Retinal pigment epithelial cell (primary cell): ENCODE measurements around the genes RPL27, PPY, NAGS and LSM12.

GRCh38 chr17:42894297-42894990 lies 6.2 kb upstream of the G6PC1 start:
- RRBS: no CpG with 5 or more reads among the region's 11 CpGs

GRCh38 chr17:42997833-42999080 lies at the start of gene RPL27:
Gene RPL27, plus strand, starts transcription at chr17:42998419.
- RRBS: under 1% methylated on average over 18 of the region's 53 CpGs

GRCh38 chr17:42999479-43000193 lies 1.4 kb downstream of the RPL27 start:
- RRBS: no CpG with 5 or more reads among the region's 6 CpGs

DNA sequence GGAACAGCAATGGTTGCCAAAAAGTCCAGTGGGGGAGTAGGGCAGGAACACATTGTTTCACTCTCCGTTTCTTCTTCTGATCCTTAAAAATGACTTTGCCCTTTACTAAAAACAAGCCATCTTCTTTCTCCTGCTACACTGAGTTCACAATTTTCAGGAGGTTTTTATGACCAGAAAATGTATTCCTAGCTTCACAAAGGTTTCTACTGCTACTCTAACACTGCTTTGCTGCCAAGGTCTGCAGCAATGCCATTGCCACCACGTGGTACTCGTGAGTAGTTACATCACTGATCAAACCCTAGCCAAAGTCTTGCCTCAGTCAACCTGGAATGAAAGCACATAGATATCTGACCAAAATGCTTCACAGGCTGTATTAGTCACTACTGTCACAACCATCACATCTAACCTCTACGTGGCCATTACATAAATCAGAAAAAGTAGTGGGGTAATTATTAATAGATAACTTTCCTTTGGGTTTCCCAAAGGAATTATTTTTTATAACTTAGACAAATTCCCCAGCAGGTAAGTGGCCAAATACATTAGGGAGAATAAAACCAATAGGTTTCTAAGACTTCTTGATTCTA lies 40.6 kb downstream of the BRCA1 start:
- RRBS: no CpG with 5 or more reads among the region's 4 CpGs

DNA sequence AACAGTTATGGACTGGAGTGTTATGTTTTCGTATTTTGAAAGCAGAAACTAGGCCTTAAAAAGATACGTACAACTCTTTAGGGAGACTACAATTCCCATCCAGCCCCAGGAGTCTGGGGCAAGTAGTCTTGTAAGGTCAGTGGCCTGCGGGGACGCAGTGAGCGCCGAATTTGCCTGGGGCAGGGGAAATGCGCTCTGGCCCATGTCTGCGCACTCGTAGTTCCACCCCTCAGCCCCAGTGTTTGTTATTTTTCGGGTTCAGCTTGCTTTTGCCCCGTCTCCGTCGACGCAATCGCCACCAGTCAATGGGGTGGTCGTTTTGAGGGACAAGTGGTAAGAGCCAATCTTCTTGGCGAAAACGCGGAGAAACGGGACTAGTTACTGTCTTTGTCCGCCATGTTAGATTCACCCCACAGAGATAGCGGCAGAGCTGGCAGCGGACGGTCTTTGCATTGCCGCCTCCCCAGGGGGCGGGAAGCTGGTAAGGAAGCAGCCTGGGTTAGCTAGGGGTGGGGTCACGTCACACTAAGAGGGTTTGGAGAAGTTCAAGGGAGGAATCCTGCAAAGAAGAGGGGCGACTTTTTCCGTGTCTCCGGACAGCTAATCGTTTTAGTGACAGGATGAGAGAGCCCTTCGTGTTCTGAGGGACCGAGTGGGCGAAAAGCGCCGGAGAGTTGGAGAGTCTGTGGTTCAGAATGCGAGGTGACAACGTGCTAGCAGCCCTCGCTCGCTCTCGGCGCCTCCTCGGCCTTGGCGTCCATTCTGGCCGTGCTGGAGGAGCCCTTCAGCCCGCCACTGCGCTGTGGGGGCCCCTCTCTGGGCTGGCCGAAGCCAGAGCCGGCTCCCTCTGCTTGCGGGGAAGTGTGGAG lies 1.0 kb upstream of the BRCA1 start:
- RRBS: 96% methylated on average over 2 of the region's 50 CpGs

DNA sequence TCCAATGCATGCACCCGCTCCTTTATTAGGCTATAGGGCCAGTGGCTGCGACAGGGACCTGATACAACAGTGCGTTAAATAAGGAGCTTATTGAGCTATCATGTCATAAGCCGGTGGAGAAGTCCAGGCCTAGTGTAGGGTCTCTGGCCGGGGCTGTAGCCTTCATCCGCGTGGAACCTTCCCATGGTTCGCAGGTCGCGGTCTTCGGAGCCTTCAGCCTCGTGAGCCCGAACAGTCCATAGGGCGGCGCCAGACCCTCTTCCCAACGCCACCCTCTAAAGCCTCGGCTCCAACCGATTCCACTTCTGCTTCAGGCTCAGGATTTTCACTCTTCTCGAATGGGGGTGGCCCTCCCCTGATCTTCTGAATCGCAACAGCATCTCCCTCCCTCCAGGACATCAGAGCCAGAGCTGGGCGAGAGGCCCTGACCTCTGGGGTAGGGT lies 10.3 kb upstream of the BRCA1 start:
- RRBS: no CpG with 5 or more reads among the region's 21 CpGs

DNA sequence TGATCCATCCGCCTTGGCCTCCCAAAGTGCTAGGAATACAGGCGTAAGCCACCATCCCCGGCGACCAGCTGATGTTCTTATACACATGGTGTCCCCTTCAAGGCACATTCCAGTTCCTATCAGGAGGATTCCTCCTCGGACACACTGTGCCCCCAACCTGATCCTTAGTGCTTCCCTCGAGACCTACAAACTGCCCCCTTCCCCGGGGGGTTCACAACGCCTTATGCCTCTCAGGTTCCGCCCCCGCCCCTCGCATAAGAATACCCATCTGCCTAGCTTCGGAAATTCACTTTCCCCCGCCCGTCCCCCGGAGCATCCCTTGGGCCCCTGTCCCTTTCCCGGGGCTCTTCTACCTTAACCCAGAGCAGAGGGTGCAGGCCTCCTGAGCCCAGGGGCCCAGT lies 1.6 kb upstream of the NBR1 start:
- RRBS: 2% methylated on average over 6 of the region's 16 CpGs

- RRBS: no CpG with 5 or more reads among the region's 9 CpGs
These were observed 1.3 kb upstream of the NBR1 start for GRCh38 chr17:43169805-43169975.

GRCh38 chr17:43171795-43172310 lies 839 bp downstream of the NBR1 start:
- RRBS: no CpG with 5 or more reads among the region's 7 CpGs

DNA sequence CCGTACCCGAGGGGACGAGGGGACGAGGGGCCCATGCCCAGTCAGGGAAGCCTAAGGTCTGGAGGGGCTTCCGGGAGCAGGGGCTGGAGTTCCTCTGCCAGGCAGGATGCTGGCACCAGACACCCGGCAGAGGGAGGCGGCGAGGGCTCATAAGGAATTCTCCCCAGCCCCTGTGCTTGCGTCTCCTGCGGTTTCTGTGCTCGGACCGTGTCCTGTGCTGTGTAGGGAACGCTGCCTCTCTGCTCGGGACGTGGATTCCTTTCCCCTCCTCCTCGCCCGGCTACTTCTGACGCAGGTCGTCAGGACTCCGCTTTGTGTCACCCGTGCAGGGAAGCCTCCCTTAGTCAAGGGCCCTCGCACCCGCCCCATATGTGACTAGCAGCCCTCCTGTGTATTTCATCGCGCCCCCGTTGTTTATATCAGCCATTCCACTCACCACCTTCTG lies 62.6 kb upstream of the CCDC200 start:
- RRBS: no CpG with 5 or more reads among the region's 26 CpGs

GRCh38 chr17:43449611-43450267 lies 34.0 kb upstream of the DHX8 start:
- RRBS: no CpG with 5 or more reads among the region's 5 CpGs

DNA sequence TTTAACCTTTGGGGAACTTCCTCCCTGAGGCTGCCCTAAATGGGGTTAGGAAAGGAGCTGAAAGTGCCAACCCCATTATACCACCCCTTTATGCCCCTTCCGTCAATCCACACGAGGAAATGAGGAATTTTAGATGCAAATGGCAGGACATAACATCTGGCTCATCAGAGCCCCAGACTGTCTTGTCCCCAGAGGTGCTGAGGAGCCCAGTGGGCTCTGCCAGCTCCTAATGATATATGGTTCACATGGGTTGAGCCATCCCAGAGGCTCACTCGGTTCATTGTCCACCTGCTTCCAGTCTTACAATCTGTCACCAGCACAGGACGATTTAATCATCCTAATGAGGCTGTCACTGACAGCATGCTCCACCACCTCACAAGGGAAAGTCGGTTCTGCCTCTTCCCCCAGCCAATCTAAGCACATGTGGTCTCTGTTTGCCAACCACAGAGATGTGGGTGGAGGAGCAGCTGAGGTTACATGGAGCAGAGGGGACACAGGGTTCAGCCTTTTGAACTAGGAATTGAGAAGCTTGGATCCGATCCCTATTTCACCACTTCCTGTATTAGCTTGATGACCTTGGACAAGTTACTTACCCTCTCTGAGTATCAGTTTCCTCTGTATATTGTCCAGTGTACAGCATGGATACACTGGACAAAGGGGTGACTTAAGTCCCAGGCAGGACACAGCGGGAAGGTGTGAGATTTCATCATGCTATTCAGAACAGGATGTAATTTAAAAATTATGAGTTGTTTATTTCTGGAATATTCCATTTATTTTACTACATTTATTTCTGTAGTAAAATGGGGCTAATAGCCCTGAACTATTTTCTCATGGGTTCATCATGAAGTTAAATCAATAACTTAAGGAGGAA lies 27.0 kb upstream of the DHX8 start:
- RRBS: no CpG with 5 or more reads among the region's 7 CpGs

- RRBS: no CpG with 5 or more reads among the region's 7 CpGs
These were observed 19.5 kb upstream of the DHX8 start for GRCh38 chr17:43464022-43465004.

DNA sequence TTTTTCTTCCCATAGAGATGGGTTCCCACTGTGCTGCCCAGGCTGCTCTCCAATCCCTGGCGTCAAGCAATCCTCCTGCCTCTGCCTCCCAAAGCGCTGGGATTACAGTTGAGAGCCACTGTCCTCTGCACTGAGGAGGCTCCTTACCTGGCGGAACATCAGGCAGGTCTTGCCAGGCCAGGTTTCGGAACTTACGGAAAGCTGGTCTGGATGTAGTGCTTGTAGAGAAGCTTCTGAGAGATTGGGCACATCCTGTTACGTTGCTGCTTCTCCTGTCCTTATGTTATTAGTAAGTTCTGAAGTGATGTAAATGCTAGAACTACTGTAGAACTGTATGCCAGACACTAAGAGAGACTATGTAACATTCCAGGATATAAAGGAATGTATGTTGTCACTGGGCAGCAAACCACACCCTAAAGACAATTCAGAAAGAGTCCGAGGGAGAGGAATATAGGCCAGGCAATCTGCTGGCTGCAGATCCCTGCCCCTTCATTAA lies 21.1 kb downstream of the ETV4 start:
- RRBS: no CpG with 5 or more reads among the region's 7 CpGs

- RRBS: 5% methylated on average over 20 of the region's 90 CpGs
These were observed 15.8 kb downstream of the MEOX1 start for GRCh38 chr17:43645533-43646718.

GRCh38 chr17:43917132-43917704 lies 9.9 kb upstream of the MPP2 start:
- RRBS: no CpG with 5 or more reads among the region's 29 CpGs

- RRBS: no CpG with 5 or more reads among the region's 13 CpGs
These were observed 4.8 kb downstream of the PPY start for GRCh38 chr17:43937524-43937849.

DNA sequence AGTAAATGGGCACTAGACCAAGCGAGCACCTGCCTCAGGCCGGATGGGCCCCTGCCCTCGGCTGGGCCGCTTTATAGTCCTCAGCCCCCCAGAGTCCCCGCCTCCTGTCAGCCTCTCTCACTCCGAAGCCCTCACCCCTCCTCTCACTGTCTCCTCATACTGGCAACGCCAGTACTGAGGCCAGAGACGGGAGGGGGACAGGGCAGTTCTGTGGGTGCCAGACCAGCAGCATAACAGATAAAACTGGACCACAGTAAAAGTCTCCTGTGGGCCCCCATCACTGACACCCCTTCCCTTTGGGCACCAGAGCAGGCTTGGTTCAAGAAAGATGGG lies at the start of gene PPY:
Gene PPY (minus strand): TSS at position 45 of the 333 bp plus-strand sequence.
- RRBS: 88% methylated on average over 1 of the region's 8 CpGs

GRCh38 chr17:44004218-44004791 lies at the start of gene NAGS:
Gene NAGS, plus strand, starts transcription at chr17:44004622.
- RRBS: 2% methylated on average over 10 of the region's 32 CpGs

GRCh38 chr17:44065908-44067056 lies at the start of gene LSM12:
Gene LSM12, minus strand, starts transcription at chr17:44066671.
- RRBS: under 1% methylated on average over 30 of the region's 74 CpGs